Placental pericyte (primary cell): Measurements from ENCODE around the gene HTR5A.

DNA sequence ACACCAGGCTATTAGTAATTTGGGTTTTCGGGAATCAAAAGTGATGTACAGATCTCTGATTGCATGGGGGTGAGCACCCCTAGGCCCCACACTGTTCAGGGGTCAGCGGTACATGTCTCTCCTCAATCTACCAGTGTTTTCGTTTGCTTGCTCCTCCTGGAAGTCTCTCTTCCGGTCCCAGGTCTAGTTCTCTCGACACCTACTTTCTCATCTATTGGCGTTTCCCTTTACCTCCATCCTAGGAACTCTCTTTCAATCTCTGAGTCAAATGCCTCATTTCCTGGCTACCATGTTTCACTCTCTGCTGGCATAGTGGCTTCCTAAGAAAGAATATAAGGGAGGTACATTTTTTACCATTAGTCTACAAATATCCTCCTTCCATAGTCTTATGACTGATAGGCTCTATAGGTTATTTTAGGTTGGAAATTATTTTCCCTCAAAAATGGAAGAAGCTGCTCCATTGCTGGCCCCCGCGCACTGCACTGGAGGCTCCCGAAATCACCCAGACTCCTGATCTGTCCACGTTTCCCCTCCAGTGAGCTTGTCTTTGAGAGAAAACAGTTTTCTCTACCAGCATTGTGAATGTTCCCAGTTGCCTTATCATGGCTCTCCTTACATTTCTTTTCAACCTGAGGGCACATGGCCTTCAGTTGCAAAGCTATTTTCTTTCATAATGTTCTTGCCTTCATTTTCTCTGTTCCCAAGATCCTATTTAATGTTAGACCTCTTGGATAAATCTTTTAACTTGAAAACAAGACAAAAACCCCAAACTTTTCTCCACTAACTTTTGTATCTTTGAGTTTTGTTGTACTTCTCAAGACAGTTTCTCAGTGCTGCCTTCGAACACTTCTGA, 36.9 kb downstream of the PAXIP1 start:
- CAGE, long polyA plus RNA = no peak

DNA sequence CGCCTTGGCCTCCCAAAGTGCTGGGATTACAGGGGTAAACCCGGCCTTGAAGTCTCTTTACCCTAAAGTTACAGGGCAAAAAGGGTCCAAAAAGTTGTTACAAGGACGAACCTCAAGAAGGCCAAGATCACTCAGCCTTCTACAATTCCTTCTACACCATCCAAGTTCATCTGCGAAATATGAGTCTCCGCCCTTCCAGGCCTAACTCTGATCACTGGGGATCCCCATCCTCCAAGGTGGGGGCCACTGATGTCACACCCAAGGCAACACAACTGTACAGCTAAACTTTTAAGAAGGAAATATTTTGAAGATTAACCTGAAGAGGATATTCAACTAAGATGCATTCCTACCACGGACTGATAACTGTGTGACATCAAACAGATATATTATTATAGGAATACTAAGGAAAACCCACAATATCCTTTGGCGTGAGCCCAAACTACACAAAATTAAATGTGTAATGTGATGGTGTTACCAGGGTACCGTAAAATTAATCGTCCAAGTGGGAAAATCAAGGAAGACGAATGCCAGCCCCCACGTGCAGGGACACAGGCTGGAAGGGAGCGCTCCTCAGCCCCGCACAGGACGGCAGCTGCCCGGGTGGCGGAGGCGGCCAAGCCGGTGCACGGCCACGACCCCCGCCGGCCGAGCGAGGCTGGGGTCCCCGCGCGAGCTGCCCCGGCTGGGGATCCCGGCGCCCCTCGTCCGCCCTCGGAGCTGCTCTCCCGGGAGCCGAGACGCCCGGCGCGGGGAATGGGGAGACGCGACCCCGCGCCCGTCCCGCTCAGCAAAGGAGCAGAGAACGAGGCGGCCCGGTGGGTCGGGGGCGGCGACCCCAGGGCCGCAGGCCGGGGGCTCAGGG, 949 bp downstream of the PAXIP1 start:
- CAGE, long polyA plus RNA = no peak

GRCh38 chr7:155069877-155070447, at the start of gene HTR5A:
TSS of gene HTR5A (plus strand) at chr7:155070324.
- CAGE, long polyA plus RNA = no peak

- CAGE, long polyA plus RNA = no peak
These were observed 91.2 kb upstream of the INSIG1 start for GRCh38 chr7:155206147-155207286.

DNA sequence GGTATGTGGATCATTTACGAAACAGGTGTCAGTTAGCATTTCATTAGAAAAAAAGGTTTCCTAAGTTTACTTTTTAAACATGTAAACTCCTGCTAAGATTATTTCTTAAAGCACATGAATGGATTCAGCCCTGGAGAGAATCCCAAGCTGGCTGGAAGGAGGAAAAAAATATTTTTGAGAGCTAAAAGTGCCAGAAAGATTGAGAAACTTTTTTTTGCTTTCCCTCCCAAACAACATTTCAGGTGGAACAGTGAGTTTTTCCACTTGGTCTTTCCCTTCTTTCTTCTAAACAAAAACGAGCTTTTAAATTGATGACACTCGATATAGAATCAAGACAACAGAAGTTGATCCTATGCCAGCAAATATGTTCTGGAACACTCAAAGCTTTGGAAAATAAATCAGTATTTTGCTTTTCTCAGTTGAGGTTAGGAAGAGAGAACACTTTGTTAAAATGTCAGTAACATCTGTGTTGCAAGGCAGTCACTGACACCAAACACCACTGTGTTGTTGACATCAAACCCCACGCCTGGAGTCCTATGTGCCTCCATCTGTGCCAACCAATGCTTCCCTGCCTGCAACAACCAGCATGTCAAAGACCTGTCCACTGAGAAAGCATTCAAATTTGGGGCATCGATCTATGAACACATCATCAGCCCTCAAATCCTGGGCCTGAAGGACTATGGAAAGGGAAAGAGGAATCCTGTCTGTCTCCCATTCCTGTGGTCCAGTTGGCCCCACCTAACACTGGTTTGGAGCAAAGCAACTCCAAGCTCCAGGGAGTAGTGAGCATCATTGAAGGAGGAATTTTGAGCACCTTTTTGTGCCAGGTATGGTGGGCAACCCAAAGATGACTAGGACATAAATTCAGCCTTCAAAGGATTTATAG, 22.8 kb upstream of the INSIG1 start:
- CAGE, long polyA plus RNA = no peak

DNA sequence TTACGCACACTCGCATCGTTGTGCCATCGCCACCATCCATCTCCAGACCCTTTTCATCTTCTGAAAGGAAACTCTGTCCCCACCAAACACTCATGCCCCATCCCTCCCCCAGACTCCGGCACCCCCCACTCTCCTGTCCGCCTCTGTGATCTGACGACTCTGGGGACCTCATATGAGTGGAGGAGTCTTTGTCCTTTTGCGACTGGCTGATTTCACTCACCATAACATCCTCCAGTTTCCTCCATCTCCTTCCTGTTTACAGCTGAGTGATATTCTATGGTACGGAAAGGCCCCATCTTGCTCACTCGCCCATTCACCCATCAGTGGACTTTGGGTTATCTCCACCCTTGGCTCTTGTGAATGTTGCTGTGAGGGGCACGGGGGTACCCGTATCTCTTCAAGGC, 11.9 kb upstream of the INSIG1 start:
- CAGE, long polyA plus RNA = no peak

GRCh38 chr7:155344720-155345409, 47.2 kb downstream of the INSIG1 start:
- CAGE, long polyA plus RNA = no peak

- CAGE, long polyA plus RNA = no peak
These were observed 30.3 kb upstream of the CNPY1 start for GRCh38 chr7:155576554-155577207.

DNA sequence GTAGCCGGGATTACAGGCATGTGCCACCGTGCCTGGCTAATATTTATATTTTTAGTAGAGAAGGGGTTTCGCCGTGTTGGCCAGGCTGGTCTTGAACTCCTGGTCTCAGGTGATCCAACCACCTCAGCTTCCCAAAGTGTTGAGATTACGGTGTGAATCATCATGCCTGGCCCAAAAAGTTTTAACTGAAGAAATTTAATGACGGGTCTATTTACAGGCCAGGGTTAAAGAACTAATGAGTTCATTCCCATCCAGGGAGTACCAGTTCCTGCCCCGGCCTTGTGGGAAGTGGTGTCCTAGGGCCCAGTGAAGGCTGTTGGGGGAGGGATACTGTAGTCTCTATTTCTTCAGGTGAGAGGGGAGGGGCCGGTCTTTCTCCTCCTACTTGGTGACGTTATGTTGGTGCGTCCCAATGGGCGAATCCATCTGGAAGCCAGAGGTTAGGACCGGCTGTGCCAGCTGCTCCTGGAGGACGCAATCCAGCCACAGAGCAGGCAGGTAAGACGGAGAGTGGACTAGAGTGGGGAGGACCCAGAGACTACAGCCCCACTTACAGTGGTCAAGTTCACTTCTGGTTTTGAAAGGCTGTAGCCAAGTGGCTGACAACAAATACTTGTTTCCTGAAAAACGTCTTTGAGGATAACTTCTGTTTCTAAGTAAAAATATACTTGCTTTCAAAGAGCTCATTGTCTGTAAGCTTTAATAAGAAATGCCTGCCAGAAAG, 25.2 kb downstream of the RBM33 start:
- CAGE, long polyA plus RNA = no peak

- CAGE, long polyA plus RNA = no peak
These were observed 36.1 kb downstream of the SHH start for GRCh38 chr7:155776108-155776713.

DNA sequence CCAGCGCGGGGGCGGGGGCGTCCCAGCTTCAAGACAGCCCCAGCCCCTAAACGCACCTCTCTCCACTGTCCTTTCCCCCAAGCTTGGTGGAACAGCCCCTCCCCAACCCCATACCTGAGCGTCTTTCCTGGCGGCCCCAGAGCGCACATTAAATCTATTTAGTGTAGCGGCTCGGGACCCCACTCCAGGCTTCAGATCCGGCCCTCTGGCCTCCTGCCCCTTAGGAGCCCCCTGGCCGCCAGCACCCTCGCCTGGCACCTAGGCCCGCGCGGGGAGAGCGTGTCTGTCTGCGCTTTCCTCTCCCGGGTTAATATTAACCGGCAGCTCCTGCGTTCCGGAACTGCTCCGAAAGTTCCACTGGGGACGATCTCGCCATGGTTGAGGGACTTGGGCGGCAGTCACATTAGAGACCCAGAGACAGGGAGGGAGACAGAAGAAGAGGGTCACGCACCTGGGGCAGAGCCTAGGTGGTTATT, 3.3 kb downstream of the SHH start:
- CAGE, long polyA plus RNA = no peak

- CAGE, long polyA plus RNA = no peak
These were observed 2.0 kb downstream of the SHH start for GRCh38 chr7:155810040-155810836.

DNA sequence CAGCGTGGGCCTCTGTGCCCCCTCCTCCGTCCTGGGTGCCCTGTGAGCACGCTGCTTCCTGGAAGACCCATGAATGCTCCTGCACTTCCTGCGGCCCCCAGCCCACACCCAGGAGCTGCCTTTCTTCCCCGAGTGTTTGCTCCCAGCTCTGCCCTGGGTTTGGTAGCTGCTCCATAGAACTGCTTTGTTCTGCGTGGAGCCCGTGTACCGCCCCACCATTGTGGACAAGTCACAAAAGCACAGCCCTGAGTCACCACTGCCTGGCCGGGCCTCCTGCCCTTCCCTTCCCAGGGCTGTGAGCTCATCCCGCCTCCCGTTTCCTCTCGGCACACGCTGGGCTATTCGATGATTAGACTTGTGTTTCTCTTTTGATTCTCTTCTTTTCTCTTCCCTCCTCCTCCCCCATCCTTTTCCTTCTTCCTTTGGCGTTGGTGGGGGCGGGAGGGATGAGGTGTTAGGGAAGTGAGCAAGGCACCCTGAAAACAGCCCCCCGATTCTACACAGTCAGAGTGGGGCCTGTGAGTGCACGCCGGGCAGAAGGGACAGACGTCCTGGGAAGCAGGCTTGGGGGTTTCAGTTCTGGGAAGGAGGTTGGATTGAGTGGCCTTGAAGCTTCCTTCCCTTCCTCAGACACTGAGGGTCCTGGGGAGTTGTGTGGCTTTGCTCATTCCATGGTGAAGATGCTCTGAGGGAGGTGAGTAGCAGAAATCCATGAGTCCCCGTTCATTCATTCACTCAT, 73.4 kb upstream of the SHH start:
- CAGE, long polyA plus RNA = no peak

- CAGE, long polyA plus RNA = no peak
These were observed 105.5 kb upstream of the SHH start for GRCh38 chr7:155917765-155918237.

DNA sequence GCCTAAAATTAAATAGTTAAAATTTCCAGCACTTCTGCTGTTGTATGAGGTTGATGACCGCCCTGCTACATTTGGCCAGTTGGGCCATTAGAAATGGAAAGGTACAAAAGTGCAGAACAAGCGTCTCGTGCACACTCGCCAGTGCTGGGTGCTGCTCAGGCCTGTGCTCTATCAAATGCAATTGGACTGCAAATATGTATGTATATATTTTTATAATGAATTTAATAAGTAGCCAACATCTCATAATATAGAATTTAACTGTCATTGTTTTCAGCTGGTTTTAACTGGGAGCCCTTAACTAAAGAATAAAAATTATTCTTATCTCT, 34.4 kb upstream of the RNF32 start:
- CAGE, long polyA plus RNA = no peak

DNA sequence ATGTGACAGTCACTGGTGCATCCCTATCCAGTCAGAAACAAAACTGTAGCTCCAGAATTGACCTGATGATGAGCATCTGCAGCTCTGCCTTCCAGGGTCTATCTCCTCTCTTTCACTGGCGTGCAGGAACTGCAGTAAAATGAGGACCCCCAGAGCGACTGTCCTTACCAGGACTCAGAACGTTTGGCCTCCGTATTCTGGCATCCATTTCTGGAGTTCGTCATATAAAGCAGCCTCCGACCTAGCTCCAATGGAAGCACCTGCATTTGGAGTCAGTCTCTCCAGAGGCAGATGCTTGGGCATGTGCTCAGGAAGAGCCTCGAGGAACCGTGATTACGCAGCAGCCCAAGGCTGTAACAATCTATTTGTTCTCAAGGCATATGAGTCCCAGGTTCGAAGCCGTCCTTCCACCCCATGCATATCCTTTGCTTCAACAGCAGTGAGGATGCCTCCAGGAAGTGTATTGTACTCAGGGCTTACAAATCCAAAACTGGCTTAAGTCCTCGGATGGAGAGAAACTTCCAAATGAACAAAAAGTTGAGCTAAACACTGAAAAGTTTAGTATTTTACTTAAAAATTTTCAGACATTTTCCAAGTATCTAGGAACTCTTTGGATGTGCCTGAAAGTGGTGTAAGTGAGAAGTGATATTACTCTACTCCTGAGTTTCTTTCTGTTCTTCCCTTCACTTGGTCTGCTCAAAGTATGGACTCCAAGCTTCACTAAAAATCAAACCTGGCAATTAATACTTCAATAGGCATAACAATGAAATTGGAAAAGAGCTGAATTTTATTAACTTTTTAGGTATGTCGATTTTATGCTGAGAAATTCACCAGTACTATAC, 41.3 kb downstream of the RNF32 start:
- CAGE, long polyA plus RNA = no peak

DNA sequence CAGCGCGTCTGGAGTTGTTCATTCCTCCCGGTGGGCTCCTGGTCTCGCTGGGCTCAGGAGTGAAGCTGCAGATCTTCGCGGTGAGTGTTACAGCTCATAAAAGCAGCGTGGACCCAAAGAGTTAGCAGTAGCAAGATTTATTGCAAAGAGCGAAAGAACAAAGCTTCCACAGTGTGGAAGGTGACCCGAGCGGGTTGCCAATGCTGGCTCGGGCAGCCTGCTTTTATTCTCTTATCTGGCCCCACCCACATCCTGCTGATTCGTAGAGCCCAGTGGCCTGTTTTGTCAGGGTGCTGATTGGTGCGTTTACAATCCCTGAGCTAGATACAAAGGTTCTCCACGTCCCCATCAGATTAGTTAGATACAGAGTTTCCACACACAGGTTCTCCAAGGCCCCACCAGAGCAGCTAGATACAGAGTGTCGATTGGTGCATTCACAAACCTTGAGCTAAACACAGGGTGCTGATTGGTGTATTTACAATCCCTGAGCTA, 19.7 kb downstream of the LMBR1 start:
- CAGE, long polyA plus RNA = no peak

GRCh38 chr7:156947352-156947660, 2.2 kb upstream of the NOM1 start:
- CAGE, long polyA plus RNA = no peak

- CAGE, long polyA plus RNA = no peak
These were observed 747 bp upstream of the NOM1 start for GRCh38 chr7:156948641-156949289.

DNA sequence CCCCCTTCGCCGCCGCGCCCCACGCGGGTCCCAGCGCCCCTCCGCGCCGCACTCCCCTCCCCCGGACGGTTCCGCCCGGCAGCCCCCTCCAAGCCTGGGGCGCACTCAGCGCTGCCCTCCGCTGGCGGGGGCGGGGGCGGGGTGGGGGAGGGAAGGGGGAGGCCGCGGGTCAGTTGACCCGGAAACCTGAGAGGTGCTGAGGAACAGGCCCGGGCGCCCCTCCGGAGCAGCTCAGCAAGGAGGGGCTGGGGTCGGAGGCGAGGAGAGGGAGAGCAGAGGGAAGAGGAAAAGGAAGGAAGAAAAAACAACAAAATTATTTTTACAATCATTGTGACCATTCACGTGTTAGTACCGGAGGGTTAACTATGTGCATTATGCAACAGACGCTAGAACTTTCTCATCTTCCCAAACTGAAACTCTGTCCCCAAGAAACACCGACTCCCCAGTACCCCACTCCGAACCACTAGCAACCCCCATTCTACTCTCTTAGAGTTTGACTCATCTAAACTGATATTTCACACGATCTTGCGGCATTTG, 9.9 kb downstream of the MNX1 start:
- CAGE, long polyA plus RNA = no peak